NALM6 (cell line): ENCODE data around the genes CCDC150, SF3B1 and COQ10B.

- PRO-cap, result no peak
These were observed 30.7 kb downstream of the STK17B start for GRCh38 chr2:196140669-196141067.

DNA sequence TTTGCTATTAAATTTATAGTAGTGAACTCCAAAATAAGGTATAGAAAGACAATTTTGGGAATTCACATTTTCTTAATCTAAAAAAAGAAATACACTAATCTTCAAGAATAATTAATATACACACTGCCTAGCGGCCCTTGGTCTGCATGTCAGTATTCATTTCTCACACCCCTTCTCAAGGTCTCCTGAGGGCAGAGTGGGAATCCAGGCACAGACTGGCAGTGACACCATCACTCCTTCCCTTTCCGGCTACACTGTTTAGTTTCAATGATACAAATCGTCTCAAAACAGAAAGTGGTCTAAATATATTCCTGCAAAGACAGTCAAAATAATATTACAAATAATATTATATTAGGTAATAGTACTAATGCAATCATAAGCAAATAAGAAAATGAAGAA lies 23.3 kb downstream of the STK17B start:
- PRO-cap, result no peak

- PRO-cap, result unidirectional peak, minus-strand start at chr2:196160224
These were observed 11.3 kb downstream of the STK17B start for GRCh38 chr2:196159909-196160550.

DNA sequence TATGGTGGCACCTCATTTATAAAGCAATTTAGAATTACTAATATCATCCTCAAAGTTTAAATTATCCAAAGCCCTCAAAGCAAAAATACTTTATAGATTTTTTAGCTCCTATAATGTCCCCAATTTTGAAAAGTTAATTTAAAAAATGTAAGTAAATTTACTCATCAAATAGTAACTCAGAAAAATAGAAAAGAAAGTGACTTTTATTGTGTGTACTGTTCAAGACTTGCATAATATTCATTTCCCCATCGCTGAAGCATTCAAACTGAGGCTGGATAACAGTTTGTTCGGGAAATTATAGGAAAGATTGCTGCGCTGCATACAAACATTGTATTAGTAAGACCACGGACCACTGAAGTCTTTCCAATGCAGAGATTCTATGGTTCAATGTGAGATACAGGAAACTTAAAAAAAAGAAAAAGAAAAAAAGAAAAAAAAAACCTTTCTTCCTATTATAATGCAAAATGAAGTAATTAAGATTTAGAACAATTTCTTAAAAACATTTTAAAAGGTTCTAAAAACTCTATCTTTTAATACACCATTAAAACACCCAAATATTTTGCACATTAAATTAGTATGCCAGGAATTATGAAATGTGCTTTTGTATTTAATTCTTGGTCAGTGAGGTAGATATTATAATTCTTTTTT lies 10.4 kb downstream of the STK17B start:
- PRO-cap, result no peak

- PRO-cap, result no peak
These were observed 193.2 kb downstream of the HECW2 start for GRCh38 chr2:196400073-196400678.

DNA sequence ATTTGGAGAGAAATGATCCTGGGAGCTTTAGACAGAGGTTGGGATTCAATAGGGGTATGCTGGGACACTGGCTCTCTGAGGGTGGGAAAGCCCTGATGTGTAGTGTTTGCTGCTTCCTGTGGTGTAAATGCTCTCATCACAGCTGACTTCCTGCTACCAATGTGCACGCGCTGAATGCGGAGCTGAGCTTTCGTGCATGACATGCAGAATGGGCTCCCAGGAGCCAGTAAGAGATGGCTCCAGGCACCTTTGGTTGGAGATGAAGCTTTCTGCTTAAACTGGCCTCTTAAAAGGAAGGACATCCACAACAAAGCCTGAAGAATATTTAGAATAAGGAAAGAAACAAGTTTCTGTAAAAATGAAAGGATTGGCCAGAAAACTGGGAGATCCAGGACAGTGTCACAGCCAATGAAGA lies 177.9 kb downstream of the HECW2 start:
- PRO-cap, result bidirectional peak, plus-strand start at position 197 of the sequence, minus-strand start at position 128 of the sequence

GRCh38 chr2:196639227-196640031 lies at the start of gene CCDC150:
CCDC150 (plus strand) TSS chr2:196639715.
- PRO-cap, result bidirectional peak, plus-strand start at chr2:196639715, minus-strand start at chr2:196639477

GRCh38 chr2:197011879-197012251 lies 85.4 kb upstream of the PGAP1 start:
- PRO-cap, result no peak

GRCh38 chr2:197094902-197095521 lies 168.5 kb upstream of the PGAP1 start:
- PRO-cap, result no peak

DNA sequence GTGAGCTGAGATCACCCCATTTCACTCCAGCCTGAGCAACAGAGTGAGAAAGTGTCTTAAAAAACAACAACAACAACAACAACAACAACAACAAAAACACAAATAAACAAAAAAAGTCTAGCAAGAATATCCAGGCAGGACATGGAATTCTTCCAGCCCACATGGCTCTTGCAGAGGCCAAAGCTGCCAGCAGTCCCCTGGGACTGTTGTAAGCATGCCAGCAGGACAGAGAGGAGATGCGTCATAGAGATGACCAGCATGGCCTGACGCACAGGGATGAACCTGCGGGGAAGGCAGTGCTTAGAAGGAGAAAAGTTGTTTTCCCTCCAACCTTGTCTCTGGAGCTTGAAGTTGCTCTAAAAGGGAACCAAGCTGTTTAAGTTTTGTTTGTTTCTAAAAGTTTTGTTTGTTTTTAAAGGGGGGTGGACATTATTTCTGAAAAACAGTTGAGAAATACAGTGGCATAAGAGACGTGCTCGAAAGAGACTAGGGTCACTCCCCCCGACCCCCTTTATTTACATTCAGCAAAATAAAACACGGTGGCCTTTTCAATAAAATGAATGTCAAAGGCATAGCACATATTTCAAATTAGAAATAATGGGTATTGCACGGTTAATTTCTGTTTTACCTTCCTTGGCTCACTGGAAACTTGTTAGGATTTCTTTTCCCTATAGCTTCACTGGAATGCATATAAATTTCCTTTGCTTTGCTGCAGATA lies 182.4 kb upstream of the PGAP1 start:
- PRO-cap, result no peak

GRCh38 chr2:197207299-197208109 lies 103.1 kb downstream of the ANKRD44 start:
- PRO-cap, result no peak

DNA sequence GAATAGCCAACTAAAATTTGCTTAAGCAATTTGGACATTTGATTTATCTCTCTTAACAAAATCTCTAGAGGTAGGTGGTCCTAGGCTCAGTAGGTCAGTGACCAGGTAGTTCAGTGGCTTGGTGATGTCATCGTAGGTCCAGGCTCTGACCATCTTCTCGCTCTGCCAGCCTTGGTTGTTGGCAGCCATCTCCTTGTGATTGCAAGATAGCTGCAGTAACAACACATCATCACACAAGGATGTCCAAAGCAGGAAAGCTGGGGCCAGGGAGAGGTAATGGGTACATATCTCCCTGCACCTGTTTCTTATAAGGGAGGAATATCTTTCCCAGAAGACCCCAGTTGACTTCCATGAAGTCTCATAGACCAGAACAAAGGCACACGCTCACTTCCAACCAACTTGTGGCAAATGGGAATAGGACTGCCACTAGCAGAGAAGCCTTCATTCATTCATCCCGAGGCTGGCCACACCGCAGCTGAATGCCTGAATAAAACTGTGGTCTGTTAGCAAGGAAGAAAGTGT lies 60.5 kb downstream of the ANKRD44 start:
- PRO-cap, result no peak

- PRO-cap, result no peak
These were observed 51.1 kb downstream of the ANKRD44 start for GRCh38 chr2:197259519-197259761.

- PRO-cap, result no peak
These were observed 16.9 kb downstream of the ANKRD44 start for GRCh38 chr2:197293573-197294278.

GRCh38 chr2:197310953-197311541 lies 467 bp upstream of the ANKRD44 start:
- PRO-cap, result no peak

DNA sequence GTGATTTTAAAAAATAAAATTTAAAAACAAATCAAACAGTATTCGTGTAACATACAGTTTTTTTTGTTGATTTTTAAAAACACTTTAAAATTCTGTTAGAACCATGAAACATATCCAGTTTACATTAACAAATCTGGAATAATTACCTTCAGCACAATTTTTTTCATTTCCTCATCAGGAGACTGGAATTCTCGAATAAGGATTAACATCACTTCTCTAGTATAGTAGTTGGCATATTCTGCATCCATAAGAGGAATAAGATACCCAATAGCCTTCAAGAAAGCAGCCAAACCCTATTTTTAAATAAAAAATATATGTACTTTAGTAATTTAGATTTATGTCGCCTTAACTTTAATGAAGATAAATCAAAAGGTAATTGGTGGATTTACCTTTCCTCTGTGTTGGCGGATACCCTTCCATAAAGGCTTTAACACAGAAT lies 33.2 kb downstream of the SF3B1 start:
- PRO-cap, result no peak

- PRO-cap, result no peak
These were observed 1.2 kb downstream of the SF3B1 start for GRCh38 chr2:197433655-197434046.

DNA sequence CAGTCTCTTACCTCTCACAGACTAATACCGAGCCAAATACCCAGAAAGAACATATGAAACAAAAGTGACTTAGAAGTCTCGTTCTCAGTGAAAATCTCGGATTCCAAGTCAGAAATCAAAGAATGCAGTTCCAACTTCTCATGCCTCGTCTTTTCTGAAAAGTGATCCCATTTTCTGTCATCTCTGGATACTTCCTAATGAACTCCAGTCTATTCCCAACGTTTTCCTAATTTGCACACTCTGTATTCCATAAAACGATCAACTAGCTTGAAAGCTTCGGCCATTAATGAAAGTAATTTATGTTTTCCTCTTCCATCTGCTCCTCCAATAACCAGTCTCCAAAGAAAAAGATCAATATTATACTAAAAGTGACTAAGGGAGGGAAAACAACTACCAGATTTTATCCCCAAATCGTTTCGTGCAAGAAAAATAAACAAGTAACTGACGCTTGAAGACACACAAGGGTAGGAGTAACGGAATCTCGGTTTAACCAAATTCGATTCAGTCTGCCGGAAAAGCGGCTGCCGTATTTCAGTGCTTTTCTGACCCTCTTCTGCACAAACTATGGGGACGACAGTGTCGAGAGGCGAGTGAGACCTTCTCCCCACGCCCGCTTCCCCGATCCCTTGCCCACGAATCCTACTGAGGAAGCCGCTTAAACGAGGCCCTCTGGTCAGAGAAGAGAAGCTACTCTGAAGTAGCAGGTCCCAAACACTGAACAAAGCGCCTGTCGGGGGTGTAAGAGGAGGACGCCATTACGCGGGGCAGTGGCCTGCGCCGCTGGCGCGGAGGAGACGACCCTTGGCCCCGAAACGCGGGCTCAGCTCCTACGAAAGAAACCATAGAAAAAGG lies 555 bp downstream of the SF3B1 start:
- PRO-cap, result unidirectional peak, plus-strand start at position 558 of the sequence; unidirectional peak, plus-strand start at position 721 of the sequence

GRCh38 chr2:197434899-197435729 lies at the start of gene SF3B1:
SF3B1 (minus strand) TSS chr2:197435028.
- PRO-cap, result bidirectional peak, plus-strand start at chr2:197435171, minus-strand start at chr2:197435028

GRCh38 chr2:197453340-197454442 lies at the start of gene COQ10B:
COQ10B (plus strand) TSS chr2:197453552.
- PRO-cap, result bidirectional peak, plus-strand start at chr2:197453552, minus-strand start at chr2:197453258; bidirectional peak, plus-strand start at chr2:197453794, minus-strand start at chr2:197453873; bidirectional peak, plus-strand start at chr2:197454005, minus-strand start at chr2:197453984